ENCODE measurements around the genes B4GALNT3 and ERC1.

- PRO-cap, 2 experiments: no peak in any of the 2 experiments
These were observed 24.9 kb downstream of the SLC6A12 start for GRCh38 chr12:189001-189416.

GRCh38 chr12:210270-210849 is 3.6 kb downstream of the SLC6A12 start:
- PRO-cap, 2 experiments: no peak in any of the 2 experiments

GRCh38 chr12:459744-460628 is at the start of gene B4GALNT3:
B4GALNT3 (plus strand) TSS chr12:459939.
- PRO-cap, 2 experiments: no peak in any of the 2 experiments

DNA sequence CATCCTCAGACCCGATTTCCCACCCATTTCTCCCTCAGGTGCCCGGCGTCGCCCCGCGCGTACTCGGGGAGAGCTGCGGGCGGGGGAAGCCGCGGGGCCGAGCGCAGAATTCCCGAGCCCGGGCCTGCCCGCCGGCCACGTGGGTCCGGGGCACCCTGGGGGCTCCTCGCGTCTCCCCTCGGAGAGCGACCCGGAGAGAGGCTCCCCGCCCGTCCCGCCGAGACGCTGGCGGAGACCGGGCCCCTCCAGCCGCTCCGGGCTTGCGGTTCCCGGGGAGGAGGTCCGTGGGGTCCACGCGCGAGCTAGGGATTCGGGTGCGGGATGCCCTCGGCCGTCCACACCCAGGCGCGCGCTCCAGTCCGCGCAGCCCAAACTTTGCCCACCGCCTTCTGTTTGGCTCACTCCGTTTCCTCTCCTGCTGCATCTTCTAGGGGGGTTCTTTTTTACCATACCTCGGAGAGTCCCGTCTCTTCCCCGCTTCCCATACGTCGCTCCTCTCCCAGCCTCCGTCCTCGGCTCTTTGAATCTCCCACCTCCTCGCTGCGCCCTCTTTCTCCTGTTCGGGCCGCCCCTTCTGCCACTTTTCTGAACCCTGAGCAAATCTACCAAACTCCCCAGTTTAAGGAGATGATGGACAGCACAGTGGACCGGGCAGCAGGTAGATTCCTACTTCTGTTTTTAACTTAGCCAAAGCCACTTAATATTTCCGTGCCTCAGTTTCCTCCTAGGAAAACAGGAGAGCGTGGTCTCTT is 1.1 kb downstream of the B4GALNT3 start:
- PRO-cap, 2 experiments: no peak in any of the 2 experiments

DNA sequence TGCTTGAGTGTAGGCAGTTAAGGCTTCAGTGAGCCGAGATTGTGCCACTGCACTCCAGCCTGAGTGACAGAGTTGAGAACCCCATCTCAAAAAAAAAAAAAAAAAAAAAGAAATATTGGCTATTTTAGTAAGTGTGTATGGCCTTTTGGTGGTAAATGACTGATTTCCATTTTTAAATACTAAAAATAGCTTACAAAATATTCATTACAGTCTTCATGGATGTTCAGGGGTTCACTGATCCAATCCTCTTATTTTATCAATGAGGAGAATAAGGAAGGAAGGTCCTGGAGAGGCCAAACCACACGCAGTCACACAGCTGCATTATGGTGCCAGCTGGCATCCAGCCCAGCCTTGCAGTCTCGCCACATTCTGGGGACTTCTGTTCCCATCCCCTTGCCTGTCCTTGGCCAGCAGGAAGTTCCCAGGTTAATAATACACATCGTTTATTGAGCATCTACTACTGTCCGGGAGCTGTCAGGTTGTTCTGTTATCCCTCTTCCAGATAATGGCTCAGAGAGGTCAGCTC is 78.8 kb downstream of the B4GALNT3 start:
- PRO-cap, 2 experiments: no peak in any of the 2 experiments

DNA sequence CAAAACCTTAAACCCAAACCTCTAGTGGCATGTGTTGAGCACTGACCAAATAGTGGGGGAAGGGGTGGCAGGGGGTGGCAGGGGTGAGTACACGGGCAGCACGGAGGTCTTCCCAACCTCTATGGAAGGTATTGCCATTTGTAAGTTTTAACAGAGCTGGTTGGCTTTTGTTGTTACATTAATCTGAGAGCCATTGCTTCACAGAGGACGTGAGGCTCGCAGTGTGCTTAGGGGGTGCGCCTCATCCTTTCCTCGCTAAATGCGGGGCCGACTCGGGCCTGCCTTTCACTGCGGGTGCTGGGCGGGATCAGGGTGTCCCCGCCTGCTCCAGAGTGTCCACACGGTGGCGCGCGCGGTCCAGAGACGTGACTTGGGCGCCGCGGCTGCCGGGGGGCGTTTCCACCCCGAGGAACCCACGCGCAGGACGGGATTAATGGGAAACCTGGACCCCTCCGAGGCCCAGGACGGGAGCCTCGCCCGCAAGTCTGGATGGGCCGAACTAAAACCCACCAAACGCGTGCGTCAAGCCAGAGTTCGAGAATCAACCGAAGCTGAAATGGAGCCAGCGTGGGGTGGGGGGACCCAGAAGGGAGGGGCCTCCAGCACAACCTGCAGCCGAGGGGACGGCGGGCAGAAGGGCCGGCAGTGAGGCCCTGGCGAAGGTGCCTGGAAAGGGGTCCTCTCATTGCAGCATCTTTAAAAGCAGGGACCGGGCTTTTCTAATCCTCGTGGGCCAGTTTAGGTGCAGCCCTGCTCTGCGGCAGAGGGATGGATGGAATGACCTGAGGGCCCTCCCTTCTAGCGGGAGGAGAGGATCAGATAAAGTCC is 93.4 kb downstream of the NINJ2 start:
- PRO-cap, 2 experiments: no peak in any of the 2 experiments

DNA sequence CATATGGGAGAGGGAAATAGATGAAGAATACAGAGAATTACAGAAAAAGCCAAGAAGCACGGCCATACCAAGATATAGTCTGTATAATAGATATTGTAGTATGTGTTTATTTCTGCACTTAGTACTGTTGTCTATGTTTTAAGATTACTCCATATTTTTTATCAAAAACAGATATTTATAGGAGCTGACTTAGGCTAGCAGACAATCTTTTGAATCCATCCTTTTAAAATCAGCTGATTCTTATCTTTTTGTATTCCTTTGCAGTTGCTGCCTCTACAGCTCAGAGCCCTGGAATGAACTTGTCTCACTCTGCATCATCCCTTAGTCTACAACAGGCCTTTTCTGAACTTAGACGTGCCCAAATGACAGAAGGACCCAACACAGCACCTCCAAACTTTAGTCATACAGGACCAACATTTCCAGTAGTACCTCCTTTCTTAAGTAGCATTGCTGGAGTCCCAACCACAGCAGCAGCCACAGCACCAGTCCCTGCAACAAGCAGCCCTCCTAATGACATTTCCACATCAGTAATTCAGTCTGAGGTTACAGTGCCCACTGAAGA is 65.0 kb downstream of the RAD52 start:
- PRO-cap, 2 experiments: no peak in any of the 2 experiments

- PRO-cap, 2 experiments: no peak in any of the 2 experiments
These were observed 63.9 kb downstream of the RAD52 start for GRCh38 chr12:885562-886066.

GRCh38 chr12:911782-912384 is 37.6 kb downstream of the RAD52 start:
- PRO-cap, 2 experiments: peak in 1 of 2 experiments; most common plus-strand start chr12:912217 (in 1)

- PRO-cap, 2 experiments: no peak in any of the 2 experiments
These were observed 36.4 kb downstream of the RAD52 start for GRCh38 chr12:912819-913715.

- PRO-cap, 2 experiments: peak in 2 of 2 experiments; most common plus-strand start chr12:990407 (in 1); most common minus-strand start chr12:990446 (in 1)
These were observed 577 bp upstream of the ERC1 start for GRCh38 chr12:990291-991000.

DNA sequence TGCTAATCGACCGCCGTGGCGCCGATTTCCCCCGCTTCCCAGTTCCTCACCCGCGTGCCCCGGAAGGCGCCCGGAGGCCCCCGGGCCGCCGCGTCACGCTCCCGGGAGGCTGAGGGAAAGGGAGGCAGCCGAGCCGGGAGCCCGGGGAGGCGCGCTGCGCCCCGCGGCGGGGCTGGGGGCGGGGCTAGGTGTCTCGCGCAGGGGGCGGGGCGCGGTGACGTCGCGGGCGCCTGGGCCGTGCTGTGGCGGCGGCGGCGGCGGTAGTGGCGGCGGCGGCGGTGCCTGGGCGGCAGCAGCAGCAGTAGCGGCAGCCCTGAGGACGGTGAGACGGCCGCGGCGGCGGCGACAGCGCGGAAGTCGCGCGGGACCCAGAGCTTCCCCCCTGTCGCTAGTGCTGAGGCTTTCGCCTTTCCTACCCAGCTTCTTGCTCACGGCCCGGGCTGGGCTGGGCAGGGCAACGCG is at the start of gene ERC1:
TSS of gene ERC1 (plus strand) at position 223 of the 462 bp plus-strand sequence.
- PRO-cap, 2 experiments: peak in 2 of 2 experiments; most common plus-strand start position 263 of the sequence (in 2); most common minus-strand start position 48 of the sequence (in 1)

DNA sequence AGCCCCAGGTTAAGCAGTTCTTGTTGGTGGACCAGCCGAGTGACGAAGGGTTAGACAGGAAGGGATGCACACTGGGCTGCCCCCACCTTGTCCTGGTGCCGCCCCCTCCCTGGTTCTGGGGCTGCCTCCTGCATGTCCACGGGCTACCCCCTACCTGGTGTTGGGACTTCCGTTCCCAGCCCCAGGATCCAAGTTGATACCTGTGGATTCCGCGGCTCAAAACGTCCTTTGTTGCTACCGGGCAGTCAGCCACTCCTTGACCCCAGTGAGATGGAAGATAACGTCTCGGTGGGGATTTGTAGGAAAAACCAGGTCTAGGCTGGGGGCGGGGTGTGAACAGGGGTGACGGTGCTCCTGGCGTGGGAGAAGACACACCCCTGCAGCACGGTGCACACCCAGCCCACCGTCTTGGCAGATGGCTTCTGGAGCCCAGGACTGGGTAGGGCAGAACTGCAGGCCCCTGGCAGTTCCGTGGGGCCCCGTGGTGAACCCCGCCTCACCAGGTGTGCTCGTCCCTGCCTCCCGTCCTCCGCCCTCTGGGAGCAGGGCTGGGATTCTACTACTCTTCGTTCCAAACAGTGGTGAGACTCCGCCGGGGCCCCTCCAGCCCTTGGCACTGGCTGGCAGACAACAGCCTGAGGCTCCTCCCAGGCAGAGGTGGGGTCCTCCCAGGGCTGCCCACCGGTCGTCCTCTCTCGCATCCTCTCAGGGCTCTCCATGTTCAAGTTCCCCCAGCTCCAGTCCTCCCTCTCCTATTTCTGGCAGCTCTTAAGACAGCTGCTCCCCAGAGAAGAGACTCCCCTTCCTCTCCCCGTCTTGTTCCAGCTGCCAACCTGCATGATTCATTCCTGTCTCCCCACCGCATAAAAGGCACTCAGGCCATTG is 75.6 kb downstream of the FBXL14 start:
- PRO-cap, 2 experiments: no peak in any of the 2 experiments

- PRO-cap, 2 experiments: no peak in any of the 2 experiments
These were observed 60.9 kb downstream of the FBXL14 start for GRCh38 chr12:1533321-1534080.

GRCh38 chr12:1785881-1786573 is 34.3 kb upstream of the LRTM2 start:
- PRO-cap, 2 experiments: no peak in any of the 2 experiments

DNA sequence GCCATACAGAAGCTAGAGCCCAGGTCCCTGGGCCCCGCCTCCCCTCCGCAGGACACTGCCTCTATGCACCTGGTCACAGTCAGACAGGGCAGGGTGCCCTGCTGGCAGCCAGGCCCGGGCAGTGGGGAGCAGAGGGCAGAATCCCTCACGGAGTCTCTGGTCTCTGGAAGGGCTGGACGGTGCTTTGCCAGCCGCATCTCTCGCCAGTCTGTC is 16.4 kb upstream of the CACNA2D4 start:
- PRO-cap, 2 experiments: no peak in any of the 2 experiments

GRCh38 chr12:2084361-2085050 is 31.7 kb downstream of the CACNA1C start:
- PRO-cap, 2 experiments: no peak in any of the 2 experiments

DNA sequence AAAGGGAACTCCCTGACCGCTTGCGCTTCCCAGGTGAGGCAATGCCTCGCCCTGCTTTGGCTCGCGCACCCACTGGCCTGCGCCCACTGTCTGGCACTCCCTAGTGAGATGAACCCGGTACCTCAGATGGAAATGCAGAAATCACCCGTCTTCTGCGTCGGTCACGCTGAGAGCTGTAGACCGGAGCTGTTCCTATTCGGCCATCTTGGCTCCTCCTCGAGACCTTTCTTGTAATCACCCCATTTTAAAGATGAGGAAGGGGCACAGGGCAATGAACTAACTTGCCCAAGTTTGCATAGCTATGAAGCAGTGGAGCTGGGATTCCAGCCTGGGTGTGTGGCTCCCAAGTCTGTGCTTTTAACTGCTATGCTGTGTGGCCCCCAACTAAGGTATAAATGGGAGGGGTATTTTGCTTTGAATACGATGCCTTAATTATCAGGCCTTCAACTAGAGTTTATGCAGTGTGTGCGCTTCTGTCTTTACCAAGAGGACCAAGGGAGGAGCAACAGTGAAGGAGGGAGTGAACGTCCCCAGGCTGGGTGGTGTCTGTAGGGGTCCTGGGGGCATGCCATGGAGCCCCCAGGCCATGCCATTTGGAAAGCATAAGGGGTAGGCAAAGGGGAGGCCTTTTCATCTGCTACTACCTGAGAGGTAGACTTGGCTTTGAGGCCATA is 83.5 kb downstream of the CACNA1C start:
- PRO-cap, 2 experiments: no peak in any of the 2 experiments

- PRO-cap, 2 experiments: no peak in any of the 2 experiments
These were observed 177.3 kb downstream of the CACNA1C start for GRCh38 chr12:2229626-2230951.

- PRO-cap, 2 experiments: no peak in any of the 2 experiments
These were observed 363.0 kb upstream of the FKBP4 start for GRCh38 chr12:2431618-2432313.